Right lobe of liver (tissue), 4 donors: ENCODE data around the gene GNPDA1.

DNA sequence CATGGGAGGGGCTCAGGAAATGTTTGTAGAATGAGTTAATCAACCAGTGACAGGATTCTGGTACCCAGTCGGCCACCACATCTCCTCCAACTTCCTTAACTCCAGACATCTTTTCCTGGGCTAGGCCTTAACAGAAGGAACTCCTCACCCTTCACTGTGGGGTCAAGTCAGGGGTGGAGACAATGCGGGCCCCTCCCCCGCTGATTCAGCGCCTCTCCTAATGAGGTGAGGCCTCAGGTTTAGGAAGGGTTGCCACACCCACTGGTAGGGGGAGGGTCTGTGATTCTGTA, 29.3 kb downstream of the PCDH1 start:
- PRO-cap, 4 experiments: peak in 2 of 4 experiments; most common plus-strand start position 52 of the sequence (in 2)
- RAMPAGE, long total RNA, 2 experiments: no peak in any of the 2 experiments

GRCh38 chr5:141852561-141853268, 25.5 kb downstream of the PCDH1 start:
- PRO-cap, 4 experiments: no peak in any of the 4 experiments
- RAMPAGE, long total RNA, 2 experiments: no peak in any of the 2 experiments

DNA sequence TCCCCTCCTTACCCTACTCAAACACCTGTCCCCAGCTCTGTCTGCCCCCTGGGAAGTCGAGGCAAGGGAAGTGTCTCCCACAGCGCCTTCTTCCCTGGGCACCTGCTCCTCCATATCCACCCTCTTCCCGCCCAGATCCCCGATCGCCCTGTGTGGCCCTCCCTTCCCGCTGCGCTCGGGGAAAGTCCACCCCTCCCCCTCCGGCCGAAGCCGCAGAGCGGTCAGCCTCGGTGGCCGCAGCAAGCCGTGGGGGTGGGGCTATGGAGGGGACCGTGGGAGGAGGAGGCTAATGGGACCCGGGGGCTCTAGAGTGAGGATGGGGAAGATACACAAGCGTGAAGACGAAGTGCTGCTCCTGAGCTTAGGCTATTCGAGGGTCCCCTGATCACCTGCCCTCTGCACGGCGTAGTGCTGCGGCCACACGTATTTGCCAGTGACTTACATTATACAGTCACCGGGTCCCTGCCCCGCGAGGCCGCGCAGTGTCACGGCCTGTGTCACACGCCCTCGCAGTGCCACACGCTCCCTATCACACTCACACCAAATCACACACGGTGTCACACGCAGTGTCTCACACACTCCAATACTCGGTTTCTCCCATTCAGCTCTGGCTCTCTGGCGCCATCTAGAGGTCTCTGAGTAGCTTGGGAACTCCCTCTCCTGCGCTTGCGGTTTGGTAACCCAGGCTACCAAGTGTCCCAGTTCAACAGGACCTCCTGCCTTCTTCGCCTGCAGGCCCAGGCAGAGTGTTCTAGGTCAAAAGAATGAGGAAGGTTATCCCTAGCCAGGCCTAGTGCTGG, 720 bp upstream of the PCDH1 start:
- PRO-cap, 4 experiments: peak in 1 of 4 experiments; most common plus-strand start position 213 of the sequence (in 1); most common minus-strand start position 150 of the sequence (in 1)
- RAMPAGE, long total RNA, 2 experiments: no peak in any of the 2 experiments

DNA sequence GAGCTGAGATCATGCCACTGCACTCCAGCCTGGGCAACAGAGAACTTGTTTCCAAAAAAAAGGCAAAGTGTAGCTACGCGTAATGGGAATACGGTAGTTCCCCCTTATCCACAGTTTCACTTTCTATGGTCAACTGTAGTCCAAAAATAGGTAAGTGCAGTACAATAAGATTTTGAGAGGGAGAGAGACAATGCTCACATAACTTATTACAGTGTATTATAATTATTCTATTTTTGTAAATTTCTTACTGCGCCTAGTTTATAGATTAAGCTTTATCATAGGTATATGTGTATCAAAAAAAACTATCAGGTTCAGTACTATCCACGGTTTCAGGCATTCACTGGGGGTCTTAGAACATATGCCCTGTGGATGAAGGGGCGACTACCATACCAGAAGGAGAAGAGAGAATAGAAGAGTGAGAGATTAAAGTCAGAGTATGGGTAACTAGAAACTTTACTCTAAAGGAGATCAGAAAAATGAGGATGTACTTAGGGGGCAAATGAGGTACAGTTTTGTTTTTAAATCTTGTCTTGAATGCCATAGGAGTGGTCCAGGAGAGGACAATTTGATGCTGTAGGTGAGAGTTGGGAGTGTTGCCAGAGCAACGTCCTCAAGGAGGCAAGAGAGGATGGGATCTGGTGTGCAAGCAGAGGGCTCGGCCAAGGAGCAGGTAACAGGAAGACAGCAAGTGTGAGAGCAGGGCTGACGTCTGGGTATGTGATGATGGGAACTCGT, 15.8 kb downstream of the GNPDA1 start:
- PRO-cap, 4 experiments: no peak in any of the 4 experiments
- RAMPAGE, long total RNA, 2 experiments: no peak in any of the 2 experiments

GRCh38 chr5:142000567-142001399, 12.0 kb downstream of the GNPDA1 start:
- PRO-cap, 4 experiments: no peak in any of the 4 experiments
- RAMPAGE, long total RNA, 2 experiments: no peak in any of the 2 experiments

DNA sequence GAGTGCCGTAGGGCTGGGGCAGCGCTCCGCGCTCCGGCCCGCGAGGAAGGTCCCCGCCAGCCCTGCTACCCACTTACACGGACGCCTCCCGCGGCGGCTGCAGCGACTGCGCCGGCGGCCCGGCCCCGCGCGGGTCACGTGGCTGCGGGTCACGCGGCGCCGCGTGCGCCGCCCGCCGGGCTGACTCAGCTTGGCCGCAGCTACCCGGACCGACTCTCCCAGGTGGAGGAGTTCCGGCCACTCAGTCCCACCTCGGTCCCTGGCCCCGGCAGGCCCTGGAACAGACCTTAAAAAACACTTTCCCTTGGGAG, at the start of gene GNPDA1:
Gene GNPDA1 (minus strand): TSS at position 110 of the 311 bp plus-strand sequence.
- PRO-cap, 4 experiments: peak in 4 of 4 experiments; most common plus-strand start position 244 of the sequence (in 3); most common minus-strand start position 75 of the sequence (in 4)
- RAMPAGE, long total RNA, 2 experiments: start-site peak on the minus strand in 2 of 2 experiments, centred at positions 96 to 97 of the sequence, 38 to 44 reads per replicate

DNA sequence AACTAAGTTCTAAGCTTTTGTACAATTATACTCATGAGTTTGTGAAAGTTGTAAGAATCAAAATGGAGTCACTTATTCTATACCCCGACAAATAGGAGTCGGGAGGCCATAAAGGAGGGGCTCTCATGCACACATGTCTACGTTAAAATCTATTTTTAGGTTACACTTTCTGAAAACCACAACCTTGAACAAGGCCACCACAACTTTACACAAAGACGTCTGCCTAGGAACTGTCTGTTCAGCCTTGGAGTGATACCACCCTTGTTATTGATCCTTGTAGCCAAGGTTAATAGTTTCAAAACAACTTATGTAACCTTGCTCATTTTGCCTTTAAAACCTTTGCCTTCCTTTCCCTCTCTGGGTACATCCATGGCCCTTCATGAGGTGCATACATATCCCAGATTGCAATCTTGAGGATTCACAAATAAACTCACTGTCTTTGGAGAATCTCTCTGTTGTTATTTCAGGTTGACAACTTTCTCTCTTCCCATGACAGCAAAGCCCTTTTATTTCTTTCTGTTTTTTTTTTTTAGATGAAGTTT, 4.0 kb upstream of the NDFIP1 start:
- PRO-cap, 4 experiments: no peak in any of the 4 experiments
- RAMPAGE, long total RNA, 2 experiments: no peak in any of the 2 experiments

GRCh38 chr5:142180836-142181403, 72.3 kb downstream of the NDFIP1 start:
- PRO-cap, 4 experiments: no peak in any of the 4 experiments
- RAMPAGE, long total RNA, 2 experiments: no peak in any of the 2 experiments

- PRO-cap, 4 experiments: peak in 2 of 4 experiments; most common plus-strand start chr5:142342621 (in 1); most common minus-strand start chr5:142342468 (in 1)
- RAMPAGE, long total RNA, 2 experiments: no peak in any of the 2 experiments
These were observed 17.5 kb upstream of the SPRY4 start for GRCh38 chr5:142342106-142342915.

DNA sequence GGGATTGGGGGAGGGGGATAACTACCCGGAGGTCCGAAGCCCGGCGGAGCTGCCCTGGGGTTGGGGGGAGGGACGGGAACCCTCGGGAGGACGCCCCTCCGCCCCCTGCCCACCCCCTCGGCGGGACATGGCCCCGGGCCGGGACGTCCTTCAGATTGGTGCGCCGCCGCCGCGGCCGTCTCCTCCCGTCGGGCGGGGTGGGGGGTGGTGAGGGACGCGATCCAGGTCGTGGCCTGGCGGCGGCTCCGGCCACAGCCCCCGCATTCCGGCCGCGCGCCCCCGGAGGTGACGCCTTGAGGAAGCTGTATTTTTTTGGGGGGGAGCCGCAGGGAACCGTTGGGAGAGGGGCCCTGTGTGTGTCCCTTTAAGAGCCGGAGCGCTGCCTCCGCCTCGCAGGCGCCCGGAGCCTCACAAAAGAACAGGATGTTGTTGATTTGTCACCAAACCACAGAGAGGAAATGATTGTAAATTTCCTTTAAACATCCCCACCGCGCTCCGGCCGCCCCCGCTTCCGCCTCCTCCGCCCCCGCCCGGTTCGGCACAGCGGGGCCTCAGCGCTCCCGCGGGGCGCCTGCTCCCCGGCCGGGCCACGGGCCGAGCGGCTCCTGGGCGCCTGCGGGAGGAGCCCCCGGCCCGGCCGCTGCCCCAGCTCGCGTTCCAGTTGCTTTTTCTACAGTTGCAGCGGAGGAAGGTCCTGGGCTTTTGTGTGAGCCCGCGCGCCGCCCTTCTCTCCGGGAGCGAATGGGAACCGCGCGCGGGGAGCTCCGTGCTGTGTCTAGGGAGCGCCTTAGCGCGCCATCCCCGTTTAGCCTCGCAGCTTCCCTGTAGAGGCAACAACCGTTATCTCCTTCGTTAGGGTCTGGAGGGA, 32.1 kb upstream of the SPRY4 start:
- PRO-cap, 4 experiments: peak in 4 of 4 experiments; most common plus-strand start position 675 of the sequence (in 3); most common minus-strand start position 777 of the sequence (in 4)
- RAMPAGE, long total RNA, 2 experiments: no peak in any of the 2 experiments

DNA sequence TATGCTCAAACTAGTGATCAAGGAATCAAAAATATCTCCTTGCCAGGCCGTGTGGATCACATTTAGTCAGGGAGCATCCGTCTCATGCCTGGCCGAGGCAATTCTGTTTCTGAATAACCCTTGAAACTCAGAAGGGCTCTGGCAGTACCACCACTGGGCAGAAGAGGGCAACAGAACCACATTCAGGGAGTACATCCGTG, 74.9 kb downstream of the FGF1 start:
- PRO-cap, 4 experiments: peak in 1 of 4 experiments; most common minus-strand start position 105 of the sequence (in 1)
- RAMPAGE, long total RNA, 2 experiments: no peak in any of the 2 experiments

DNA sequence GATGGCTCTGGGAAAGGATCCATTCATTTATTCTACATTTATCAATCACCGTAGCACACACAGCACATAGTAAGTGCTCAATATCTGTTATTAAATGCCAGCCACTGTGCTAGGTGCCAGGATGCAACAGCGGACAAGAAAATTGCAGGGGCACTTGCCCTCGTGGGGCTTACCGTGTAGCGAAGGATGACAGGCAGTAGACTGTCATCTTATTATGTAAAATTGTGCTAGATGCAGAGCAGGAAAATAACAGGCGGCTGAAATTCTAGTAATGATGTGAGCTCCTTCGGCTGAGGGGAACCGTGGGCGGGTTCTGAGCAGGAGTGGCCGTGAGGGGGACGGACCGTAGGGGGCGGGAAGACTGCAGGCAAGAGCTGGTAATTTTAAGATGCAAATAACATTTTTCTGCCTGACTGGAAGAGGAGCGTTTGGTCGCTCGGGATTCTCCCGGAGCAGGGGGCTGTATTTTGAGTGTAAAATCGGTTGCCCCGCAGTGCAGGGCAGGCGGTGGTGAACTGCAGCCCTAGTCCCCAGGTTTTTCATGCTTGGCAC, 620 bp upstream of the ARHGAP26 start:
- PRO-cap, 4 experiments: no peak in any of the 4 experiments
- RAMPAGE, long total RNA, 2 experiments: no peak in any of the 2 experiments

GRCh38 chr5:142772720-142773226, 2.6 kb downstream of the ARHGAP26 start:
- PRO-cap, 4 experiments: no peak in any of the 4 experiments
- RAMPAGE, long total RNA, 2 experiments: no peak in any of the 2 experiments

GRCh38 chr5:142840359-142841015, 70.3 kb downstream of the ARHGAP26 start:
- PRO-cap, 4 experiments: no peak in any of the 4 experiments
- RAMPAGE, long total RNA, 2 experiments: no peak in any of the 2 experiments

GRCh38 chr5:142845053-142846033, 75.2 kb downstream of the ARHGAP26 start:
- PRO-cap, 4 experiments: no peak in any of the 4 experiments
- RAMPAGE, long total RNA, 2 experiments: no peak in any of the 2 experiments

DNA sequence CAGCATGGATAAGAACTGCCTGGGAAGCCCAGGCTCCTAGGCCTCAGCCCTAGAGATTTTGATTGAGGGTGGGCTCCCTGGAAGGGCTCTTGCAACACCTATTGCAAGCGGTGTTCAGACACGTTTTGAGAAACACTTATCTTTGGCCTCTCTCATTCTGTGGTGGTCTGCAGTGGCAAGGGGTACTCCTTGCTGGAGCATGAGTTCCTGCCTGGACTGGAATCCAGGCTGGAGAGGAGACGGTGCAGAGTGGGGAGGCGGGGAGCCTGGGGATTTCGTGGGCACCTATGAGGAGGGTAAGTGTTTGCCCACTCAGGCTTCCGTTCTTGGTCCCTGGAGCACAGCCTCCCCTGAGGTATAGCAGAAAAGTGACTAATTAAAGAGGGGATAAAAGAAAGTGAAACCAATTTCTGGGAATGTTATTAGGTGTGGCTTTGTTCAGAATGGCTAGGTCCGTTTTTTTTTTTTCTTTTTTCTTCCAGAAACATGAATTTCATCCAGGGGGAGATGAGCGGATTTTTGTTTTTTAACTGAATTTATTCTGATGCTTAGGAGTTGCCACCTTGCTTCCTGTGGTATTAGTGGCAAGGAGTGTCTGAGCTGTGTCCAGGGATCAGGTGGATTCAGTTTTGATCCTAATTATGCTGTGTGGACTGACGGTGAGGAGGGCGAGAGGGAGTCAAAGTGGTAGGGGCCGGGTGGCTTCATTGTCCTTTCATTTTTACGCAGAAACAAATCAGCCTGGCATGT, 90.9 kb downstream of the ARHGAP26 start:
- PRO-cap, 4 experiments: peak in 1 of 4 experiments; most common minus-strand start position 468 of the sequence (in 1)
- RAMPAGE, long total RNA, 2 experiments: no peak in any of the 2 experiments

GRCh38 chr5:142874515-142875393, 104.6 kb downstream of the ARHGAP26 start:
- PRO-cap, 4 experiments: peak in 1 of 4 experiments; most common plus-strand start chr5:142874837 (in 1)
- RAMPAGE, long total RNA, 2 experiments: start-site peak on the plus strand in 1 of 2 experiments, at chr5:142874776-142875310 at its widest, 20 reads per replicate

DNA sequence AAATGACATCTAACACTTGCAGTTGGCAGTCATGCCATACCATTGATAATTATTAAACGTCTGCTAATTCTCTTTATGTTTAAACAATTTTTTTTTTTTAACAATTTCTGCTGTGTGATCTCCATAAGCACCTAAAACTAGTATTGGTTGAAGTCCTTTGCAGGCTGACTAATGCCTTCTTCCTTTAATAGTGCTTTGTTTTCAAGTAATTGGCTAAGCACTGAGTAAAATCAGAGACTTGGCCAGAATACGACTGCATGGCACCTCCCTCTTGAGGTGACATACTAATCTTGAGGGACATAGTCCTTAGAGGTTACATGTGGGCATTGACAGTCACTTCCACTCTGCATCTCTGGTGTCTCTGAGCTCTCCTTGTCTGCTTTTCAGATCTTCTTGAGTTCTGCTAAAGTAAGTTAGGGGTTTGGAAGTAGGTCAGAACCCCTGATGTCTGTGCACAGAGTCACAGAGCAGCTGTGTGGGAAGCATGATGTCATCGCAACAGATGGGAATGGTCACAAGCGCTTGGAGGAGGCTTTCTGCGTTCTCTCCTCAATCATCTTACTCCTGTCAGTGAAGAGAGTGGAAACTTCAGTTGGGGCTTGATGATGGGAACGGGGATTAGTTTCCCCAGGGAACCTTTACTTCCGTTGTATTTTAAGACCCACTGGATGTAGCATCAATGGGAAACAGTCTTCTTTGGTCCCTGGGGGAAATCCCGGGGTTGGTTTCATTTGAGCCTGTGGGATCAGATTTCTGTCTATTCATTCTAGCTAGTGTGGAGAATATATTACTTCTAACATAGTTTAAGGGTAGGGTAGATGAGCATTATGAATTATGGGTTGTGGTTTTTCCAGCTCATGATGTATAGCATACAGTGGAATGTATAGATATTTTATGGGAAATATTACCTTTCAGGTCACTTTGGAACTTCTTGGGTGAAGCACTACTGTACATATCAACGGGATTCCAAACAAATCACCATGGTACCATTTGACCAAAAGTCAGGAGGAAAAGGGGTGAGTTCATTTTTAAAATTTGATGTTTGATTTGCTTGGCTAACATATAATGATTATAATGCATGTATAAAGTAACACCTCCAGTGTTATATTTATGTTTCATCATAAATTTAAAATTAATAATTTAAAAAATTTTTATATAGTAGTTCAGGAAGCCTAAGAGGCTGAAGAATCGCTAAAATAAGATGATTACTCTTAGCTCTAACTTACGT, 137.0 kb downstream of the ARHGAP26 start:
- PRO-cap, 4 experiments: no peak in any of the 4 experiments
- RAMPAGE, long total RNA, 2 experiments: no peak in any of the 2 experiments

DNA sequence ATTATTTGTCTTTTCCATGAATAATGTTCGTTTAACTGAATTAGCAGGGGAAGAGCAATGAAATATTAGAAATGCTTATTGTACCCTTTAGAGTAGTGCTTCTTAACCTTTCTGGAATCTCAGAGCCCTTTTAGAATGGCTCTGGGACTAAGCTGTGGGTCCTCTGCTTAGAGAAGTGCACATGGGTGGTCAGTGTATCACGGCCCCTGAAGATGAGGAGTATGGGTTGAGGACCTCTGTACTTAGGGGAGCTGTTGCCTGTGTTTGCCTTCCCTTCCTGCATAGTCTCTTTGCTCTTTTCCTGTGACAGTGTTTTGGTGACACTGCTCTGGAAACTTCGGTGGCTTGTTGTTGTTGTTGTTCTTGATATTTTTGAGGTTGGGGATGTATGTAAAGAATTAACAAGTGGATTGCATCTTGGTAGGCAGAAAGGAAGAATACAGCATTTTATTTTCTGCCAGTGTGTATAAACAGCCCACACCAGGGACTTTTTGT, 199.4 kb downstream of the ARHGAP26 start:
- PRO-cap, 4 experiments: no peak in any of the 4 experiments
- RAMPAGE, long total RNA, 2 experiments: no peak in any of the 2 experiments

GRCh38 chr5:142970357-142970814, 200.2 kb downstream of the ARHGAP26 start:
- PRO-cap, 4 experiments: no peak in any of the 4 experiments
- RAMPAGE, long total RNA, 2 experiments: no peak in any of the 2 experiments